Left ventricle myocardium (tissue), 1 donor: ENCODE data around the gene MRPS18A.

GRCh38 chr6:43677667-43678341, 9.8 kb downstream of the MRPS18A start:
- PRO-cap: no peak

DNA sequence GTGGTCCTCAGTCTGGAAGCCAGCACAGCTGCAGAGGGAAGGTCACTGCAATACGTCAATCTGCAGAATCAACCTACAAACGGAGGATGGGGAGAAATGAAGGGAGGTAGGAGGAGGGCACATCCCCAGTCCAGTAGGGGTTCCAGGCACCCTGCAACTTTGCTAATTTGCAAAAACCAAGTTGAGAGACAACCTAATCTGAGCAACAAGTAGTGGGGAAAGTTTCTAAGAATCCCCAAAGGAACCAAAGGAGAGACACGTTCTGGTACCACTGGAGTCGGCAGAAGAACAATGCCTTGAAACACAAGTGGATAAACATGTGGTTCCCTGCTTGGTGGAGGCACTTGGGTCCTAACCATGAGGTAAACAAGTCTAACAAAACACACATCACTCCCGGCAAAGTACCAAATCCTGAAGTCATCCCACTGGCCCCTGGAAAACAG, 4.9 kb downstream of the MRPS18A start:
- PRO-cap: bidirectional peak, plus-strand start outside the sequence, minus-strand start at position 286 of the sequence

DNA sequence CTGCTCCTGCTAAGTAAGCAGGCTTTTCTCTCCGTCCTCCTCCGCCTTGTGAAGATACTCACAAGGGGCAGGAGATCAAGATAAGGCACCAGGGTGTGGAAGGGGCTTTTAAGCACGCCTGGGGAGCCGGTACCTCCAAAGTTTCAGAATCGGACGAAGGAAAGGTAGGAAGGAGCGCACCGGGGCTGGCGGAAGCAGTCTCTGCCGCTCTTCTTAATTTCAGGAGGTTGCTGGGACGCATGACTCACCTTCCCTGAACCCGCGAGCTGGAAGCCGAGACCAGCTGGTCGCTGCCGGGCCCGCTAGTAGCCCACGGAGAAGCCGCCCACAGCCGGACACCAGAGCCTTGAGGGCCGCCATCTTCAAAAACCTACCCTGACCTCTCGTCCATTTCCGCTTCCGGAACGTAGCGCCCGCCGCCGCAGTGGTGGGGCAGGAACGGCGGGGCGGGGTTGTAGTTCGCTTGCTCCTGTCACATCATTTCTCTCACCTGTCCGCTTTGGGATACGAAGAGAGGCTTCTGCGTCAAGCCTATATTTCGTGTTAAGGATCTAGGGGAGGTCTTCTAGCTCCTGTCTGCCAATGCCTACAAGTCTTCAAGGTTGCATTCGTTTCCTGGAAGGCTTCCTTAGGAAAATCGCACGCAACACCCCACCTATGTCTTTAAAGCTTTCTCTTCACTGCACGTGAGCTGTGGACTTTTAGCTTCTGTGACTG, at the start of gene MRPS18A:
MRPS18A (minus strand) TSS at position 372 of the 717 bp plus-strand sequence.
- PRO-cap: bidirectional peak, plus-strand start at position 455 of the sequence, minus-strand start at position 382 of the sequence

GRCh38 chr6:43771406-43771524, 1.3 kb downstream of the VEGFA start:
- PRO-cap: no peak

DNA sequence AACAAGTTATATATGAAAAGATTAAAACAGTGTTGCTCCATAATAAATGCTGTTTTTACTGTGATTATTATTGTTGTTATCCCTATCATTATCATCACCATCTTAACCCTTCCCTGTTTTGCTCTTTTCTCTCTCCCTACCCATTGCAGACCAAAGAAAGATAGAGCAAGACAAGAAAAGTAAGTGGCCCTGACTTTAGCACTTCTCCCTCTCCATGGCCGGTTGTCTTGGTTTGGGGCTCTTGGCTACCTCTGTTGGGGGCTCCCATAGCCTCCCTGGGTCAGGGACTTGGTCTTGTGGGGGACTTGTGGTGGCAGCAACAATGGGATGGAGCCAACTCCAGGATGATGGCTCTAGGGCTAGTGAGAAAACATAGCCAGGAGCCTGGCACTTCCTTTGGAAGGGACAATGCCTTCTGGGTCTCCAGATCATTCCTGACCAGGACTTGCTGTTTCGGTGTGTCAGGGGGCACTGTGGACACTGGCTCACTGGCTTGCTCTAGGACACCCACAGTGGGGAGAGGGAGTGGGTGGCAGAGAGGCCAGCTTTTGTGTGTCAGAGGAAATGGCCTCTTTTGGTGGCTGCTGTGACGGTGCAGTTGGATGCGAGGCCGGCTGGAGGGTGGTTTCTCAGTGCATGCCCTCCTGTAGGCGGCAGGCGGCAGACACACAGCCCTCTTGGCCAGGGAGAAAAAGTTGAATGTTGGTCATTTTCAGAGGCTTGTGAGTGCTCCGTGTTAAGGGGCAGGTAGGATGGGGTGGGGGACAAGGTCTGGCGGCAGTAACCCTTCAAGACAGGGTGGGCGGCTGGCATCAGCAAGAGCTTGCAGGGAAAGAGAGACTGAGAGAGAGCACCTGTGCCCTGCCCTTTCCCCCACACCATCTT, 9.0 kb downstream of the VEGFA start:
- PRO-cap: no peak

DNA sequence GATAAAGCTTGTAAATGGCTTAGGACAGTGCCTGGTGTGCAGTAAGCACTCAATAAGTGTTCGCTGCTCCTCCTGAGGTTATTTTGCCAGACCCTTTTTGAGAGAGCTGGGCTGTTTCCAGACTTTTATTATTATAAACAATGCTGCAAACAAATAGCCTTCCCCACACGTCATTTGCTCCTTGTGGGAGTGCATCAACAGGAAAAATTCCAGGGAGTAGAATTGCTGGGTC, 70.7 kb downstream of the VEGFA start:
- PRO-cap: no peak

- PRO-cap: no peak
These were observed 141.5 kb downstream of the VEGFA start for GRCh38 chr6:43911401-43912095.

DNA sequence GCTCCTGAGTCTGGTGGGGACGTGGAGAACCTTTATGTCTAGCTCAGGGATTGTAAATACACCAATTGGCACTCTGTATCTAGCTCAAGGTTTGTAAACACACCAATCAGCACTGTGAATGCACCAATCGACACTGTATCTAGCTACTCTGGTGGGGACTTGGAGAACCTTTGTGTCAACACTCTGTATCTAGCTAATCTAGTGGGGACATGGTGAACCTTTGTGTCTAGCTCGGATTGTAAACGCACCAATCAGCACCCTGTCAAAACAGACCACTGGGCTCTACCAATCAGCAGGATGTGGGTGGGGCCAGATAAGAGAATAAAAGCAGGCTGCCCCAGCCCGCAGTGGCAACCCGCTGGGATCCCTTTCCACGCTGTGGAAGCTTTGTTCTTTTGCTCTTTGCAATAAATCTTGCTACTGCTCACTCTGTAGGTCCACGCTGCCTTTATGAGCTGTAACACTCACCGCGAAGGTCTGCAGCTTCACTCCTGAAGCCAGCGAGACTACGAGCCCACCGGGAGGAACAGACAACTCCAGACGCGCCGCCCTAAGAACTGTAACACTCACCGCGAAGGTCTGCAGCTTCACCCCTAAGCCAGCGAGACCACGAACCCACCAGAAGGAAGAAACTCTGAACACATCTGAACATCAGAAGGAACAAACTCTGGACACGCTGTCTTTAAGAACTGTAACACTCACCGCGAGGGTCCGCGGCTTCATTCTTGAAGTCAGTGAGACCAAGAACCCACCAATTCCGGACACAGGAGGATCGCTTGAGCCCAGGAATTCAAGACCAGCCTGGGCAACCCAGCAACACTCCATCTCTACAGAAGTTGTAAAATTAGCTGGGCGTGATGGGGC, 128.5 kb downstream of the MRPL14 start:
- PRO-cap: unidirectional peak, plus-strand start at position 353 of the sequence

- PRO-cap: no peak
These were observed 11.0 kb downstream of the TMEM63B start for GRCh38 chr6:44137990-44139123.

DNA sequence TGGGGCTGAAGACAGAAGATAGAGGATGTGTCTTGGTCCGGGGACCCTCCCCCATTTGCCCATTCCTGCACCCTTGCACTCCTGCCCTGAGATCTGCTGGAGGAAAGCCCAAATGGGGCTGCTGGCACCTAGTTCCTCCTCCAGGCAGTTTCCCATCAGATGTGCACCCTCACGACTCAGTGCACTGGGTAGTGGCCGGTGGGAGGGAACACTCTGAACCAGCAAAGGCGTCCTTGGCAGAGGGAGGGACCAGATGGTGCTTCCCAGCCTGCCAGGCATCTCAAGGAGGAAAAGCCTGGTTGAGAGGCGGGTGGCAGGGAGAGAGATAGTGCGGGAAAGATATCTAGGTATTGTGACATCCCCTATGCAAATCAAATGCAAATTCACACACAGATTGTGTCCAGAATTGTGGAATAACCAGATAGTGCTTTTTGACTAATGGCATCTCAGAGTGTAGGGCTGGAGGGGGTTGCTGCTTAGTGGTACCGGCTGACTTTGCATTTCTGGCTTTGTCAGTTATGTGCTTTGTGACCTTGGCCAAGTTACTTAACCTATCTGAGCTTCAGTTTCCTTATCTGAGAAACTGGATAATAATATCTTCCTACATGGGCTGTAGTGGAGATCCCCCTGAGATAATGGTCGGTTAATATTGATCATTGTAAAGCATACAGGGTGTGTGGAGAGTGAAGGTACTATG, 7.6 kb downstream of the TCTE1 start:
- PRO-cap: no peak

DNA sequence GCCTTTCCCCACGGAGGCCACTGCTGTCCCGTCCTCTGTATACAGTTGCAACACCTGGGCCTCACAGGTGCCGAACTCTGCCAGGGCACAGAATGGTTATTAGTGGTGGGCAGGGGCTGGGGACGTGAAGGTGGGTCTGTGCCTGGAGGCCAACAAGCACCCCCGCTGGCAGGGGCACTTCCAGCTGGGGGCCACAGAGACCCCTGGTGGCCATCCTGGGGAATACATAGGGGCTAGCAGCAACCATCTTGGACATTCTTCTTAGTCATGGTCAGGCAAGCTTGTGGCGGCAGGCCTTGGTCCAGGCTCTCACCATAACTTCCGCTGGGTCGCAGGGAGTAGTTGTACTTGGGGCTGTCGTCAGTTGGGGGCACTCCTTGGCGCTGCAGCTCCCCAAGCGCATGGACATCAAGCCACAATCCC, 7.3 kb upstream of the TCTE1 start:
- PRO-cap: no peak

GRCh38 chr6:44445441-44446127, 58.1 kb downstream of the CDC5L start:
- PRO-cap: no peak

GRCh38 chr6:44870982-44871405, 457.1 kb upstream of the RUNX2 start:
- PRO-cap: no peak

- PRO-cap: no peak
These were observed 402.6 kb upstream of the RUNX2 start for GRCh38 chr6:44925454-44925927.

DNA sequence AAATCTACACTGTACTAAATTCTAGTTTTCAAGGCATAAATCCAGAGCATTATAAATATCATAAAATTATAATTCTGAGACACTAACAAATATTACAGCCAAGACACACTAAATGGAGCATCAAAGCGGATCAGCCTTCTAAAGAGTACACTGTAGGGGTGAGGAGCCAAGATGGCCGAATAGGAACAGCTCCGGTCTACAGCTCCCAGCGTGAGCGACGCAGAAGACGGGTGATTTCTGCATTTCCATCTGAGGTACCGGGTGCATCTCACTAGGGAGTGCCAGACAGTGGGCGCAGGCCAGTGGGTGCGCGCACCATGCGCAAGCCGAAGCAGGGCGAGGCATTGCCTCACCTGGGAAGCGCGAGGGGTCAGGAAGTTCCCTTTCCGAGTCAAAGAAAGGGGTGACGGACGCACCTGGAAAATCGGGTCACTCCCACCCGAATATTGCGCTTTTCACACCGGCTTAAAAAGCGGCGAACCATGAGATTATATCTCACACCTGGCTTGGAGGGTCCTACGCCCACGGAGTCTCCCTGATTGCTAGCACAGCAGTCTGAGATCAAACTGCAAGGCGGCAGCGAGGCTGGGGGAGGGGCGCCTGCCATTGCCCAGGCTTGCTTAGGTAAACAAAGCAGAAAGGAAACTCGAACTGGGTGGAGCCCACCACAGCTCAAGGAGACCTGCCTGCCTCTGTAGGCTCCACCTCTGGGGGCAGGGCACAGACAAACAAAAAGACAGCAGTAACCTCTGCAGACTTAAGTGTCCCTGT, 265.7 kb upstream of the RUNX2 start:
- PRO-cap: no peak

DNA sequence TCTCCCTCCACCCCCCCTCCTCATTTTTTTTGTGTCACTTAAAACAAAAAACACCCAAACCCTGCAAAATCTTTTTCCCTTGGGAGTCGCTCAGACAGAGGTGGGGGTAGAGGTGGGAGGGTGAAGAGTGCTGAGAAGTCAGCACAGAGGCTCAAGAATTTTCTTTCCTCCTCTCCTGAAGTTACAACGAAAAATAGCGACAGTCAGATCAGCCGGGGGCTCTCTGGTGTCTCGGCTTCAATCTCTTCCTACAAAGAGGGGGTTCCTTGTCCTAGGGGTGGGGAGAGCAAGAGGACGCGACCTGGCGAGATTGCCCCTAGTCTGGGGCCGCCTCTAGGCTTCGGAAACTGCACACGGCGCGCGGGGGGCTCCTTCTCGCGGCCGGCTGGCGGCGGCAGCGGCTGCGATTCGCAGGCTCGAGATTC, 43.7 kb upstream of the SUPT3H start:
- PRO-cap: no peak

GRCh38 chr6:45450780-45451456, 73.2 kb upstream of the SUPT3H start:
- PRO-cap: no peak

- PRO-cap: no peak
These were observed 155.6 kb upstream of the SUPT3H start for GRCh38 chr6:45533342-45533706.

GRCh38 chr6:45808784-45809237, 206.8 kb downstream of the CLIC5 start:
- PRO-cap: no peak

GRCh38 chr6:45968947-45969646, 46.6 kb downstream of the CLIC5 start:
- PRO-cap: no peak